Tibial nerve (tissue), 3 donors: ENCODE data around the gene MYL3.

DNA sequence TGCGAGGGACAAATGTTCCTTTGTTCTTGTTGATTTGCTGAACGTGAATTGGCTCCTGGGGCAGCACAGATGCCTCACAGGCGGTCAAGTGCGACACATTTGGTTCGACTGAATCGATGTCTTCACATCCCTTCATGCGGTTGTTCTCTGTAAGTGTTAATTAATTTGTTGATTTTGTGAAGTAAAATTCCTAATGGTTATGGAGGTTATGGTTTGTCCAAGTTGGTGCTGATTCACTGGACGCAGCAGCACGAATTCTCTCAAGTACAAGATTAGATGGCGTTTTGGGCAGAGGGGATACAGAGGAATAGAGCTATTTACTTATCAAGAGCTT lies 192 bp downstream of the FAM240A start:
- PRO-cap, result no peak
- RAMPAGE, long total RNA, 3 experiments, result no peak in any of the 3 experiments

DNA sequence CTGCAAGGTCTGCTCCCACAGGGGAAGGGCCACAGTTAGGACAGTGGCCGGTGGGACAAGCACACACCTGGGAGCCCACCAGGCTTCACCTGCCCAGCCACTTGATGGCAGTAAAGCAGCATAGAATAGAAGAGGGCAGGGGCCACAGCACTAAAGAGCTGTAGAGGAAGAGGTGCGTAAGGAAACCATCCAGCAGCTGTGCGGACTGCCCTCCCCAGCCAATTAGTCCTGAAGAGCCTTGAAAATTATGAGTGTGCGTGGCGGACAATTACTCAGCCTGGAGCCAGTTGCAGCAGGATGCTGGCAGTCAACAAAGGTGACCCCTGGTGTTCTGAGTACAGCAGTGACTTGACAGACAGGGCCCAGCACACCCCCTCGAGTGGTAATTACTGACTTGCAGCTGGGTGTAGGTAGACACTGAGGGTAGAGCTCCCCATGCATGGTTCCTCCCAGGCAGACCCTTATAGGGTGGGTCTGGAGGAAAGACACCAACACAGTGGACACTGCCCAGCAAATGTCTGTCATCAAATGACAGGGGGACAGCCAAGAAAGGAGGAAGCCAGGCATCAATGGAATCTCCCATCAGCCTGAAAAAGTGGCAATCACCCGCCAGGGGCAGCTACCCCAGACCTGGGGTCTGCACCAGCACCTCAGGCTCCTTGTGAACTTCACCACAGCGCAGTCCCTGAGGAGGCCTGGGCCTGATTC lies 29.6 kb downstream of the ALS2CL start:
- PRO-cap, result no peak
- RAMPAGE, long total RNA, 3 experiments, result no peak in any of the 3 experiments

GRCh38 chr3:46696656-46696990 lies 3.1 kb upstream of the ALS2CL start:
- PRO-cap, result no peak
- RAMPAGE, long total RNA, 3 experiments, result no peak in any of the 3 experiments

GRCh38 chr3:46863062-46863852 lies at the start of gene MYL3:
TSS of gene MYL3 (minus strand) at chr3:46863444.
- PRO-cap, result no peak
- RAMPAGE, long total RNA, 3 experiments, result no peak in any of the 3 experiments

DNA sequence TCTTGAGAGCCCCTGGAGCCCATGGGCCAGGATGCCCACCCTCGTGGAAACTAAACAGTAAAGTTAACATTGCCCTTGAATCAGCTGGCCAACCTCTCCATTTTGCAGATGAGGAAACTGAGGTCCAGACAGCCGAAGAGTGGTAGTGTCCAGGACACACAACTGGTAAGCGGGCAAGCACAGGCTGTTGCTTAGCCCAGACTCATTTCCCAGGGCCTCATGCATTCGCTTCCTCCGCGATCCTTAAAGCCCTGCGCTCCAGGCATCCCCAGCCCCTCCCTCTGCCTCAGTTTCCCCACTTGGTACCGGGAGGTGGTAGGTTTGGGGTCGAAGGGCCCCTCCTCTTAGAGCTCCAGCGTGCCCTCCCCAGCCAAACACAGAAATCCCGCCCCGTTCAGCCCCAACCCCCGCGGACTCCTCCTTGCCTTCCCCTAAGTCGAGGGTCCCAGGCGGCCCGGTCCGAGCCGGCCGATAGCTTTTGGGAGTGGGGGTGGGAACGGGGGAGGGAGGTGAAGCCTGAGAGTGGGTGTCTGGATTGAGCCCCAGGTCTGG lies 3.5 kb downstream of the PTH1R start:
- PRO-cap, result no peak
- RAMPAGE, long total RNA, 3 experiments, result no peak in any of the 3 experiments

DNA sequence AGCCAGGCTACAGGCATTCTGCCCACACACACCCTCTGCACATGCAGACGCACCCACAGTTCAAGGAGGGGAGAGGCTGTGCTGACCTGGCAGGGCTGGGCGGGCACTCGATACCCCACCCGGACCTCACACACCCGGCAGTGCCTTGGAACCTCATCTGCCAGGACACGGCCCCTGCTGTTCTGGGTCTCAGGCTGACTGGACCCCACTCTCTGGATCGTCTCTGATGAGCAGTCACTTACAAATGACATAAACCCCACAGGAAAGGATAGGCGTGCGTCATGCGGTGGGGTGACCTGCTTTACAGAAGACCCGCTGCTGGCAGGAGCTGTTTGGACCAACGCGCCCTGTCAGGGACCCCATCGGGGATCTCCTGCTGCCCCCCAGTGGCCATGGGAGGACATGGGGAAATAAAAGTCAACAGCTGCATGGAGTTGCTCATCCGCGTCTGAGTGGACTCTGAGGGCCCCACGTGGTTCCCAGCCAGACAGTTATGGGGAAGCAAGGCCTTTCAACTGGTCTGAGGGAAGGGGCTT lies 31.9 kb downstream of the PTH1R start:
- PRO-cap, result no peak
- RAMPAGE, long total RNA, 3 experiments, result no peak in any of the 3 experiments

DNA sequence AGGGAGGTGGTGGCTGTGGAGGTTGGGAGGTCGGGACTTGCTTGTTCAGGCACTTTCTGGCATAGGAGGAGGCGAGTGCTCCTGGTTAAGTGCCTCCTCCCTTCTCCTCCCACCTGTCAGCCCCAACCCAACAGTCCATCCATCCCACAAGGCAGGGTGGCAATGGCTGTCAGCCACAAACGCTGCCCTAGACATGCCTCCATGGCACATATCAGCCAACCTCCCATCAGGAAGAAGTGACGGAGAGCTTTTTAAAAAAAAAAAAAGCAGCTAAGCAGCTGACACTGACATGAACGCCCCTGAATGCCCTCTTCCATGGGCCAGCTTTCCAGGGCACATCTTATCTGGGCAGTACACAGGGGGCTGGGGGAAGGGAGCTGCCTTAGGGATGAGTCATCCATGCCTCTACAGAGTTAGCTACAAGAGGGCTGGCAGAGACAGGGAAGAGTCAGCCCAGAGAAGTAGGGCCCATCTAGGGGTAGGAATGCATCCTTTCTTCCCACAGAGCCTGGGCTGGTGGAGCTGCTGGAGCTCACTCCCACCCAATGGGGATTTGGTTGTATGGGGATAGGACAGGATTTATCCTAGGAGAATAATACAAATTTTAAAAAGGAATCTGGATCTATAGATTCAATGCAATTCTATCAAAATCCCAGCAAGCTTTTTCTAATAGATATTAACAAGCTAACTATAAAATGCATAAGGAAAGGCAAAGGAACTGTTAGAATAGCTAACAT lies 41.1 kb downstream of the CCDC12 start:
- PRO-cap, result no peak
- RAMPAGE, long total RNA, 3 experiments, result no peak in any of the 3 experiments

DNA sequence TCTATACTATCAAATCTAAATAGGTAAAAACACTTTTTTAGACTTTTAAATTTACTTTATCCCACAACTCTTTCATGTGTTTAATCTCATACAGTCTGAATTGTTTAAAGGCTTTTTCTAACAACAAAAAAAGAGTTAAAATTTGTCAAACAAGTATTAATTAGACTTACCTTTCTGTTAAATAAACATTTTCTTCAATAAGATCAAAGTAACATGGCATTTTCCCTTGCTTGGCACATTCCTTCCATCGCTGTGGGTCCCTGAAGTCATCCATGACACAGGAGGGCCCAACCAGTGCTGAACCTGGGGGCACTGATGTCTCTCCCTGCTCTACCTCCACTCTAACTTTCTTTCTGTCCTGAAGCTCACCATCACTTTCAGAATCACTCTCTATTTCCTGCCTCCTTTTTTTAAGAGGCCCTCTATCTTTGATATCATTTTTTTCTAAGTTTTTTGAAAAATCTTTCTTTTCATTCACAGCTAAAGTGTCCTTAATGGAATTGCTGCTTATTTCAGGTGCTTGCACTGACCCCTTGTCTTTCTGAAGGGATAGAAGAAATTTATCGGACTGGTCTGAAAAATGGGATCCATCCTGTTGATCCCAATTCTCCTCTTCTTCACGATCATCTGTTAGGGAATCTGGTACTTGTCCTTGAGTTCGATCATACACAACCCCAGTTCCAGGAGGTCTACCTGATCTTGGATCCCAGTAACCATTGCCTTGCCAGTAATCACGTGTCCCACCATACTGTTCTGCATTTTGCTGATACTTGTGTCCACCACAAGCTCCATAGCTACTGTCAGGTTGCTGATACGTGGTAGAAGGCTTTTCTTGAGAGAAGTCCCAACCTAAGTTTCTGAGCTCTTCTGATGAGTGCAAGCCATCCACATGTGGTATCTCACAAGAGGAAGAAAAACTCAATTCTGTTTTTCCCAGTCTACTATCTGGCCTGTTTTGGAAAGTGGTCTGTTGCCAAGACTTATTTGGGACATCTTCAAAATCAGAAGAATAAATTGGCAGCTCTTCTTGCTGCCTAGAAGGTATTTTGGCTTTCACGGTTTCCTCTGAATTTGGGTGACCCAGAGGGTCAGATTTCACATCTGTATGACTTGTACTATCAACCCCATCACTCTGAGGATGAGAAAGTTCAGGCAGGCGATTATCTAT lies 43.5 kb downstream of the SETD2 start:
- PRO-cap, result no peak
- RAMPAGE, long total RNA, 3 experiments, result no peak in any of the 3 experiments

- PRO-cap, result unidirectional peak, plus-strand start at chr3:47124049
- RAMPAGE, long total RNA, 3 experiments, result no peak in any of the 3 experiments
These were observed 39.8 kb downstream of the SETD2 start for GRCh38 chr3:47123874-47124663.

- PRO-cap, result no peak
- RAMPAGE, long total RNA, 3 experiments, result start-site peak on the minus strand in 1 of 3 experiments, at chr3:47135868-47136518 at its widest, 12 reads per replicate
These were observed 28.0 kb downstream of the SETD2 start for GRCh38 chr3:47135685-47136536.

DNA sequence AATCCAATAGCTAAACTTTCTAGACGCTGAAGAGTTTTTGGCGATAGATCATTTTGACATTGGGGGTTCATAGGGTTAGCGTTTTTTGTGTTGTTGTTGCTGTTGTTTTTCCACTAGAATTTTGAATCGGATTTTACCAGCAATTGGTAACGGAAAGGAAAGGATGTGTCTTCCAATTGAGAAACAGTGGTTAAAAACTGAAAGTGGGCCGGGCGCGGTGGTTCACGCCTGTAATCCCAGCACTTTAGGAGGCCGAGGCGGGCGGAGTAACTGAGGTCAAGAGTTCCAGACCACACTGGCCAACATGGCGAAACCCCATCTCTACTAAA lies 1.1 kb upstream of the SETD2 start:
- PRO-cap, result no peak
- RAMPAGE, long total RNA, 3 experiments, result no peak in any of the 3 experiments

DNA sequence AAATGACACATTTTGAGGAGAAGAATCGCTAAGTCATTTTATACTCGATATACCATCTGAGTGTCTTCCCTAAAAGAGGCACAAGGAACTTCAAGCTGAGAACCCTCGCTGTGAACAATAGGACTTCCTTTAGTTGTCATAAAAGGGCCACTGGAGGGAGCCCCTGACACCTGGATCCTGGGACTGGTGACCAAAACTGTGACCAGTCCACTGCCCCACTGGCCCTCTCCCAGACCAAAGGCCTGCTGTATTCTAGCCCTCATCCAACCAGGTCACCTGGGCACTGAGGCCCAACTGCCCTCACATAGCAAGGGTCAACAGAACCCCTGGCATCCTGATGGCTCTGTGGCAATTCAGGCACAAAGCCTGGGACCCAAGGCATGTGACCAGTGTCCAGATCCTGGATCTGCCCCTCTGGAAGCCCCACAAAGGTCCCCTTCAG lies 31.9 kb downstream of the KIF9 start:
- PRO-cap, result no peak
- RAMPAGE, long total RNA, 3 experiments, result no peak in any of the 3 experiments

GRCh38 chr3:47441894-47442547 lies 33.7 kb downstream of the SCAP start:
- PRO-cap, result no peak
- RAMPAGE, long total RNA, 3 experiments, result no peak in any of the 3 experiments

- PRO-cap, result no peak
- RAMPAGE, long total RNA, 3 experiments, result no peak in any of the 3 experiments
These were observed 33.6 kb upstream of the CSPG5 start for GRCh38 chr3:47612186-47612724.

DNA sequence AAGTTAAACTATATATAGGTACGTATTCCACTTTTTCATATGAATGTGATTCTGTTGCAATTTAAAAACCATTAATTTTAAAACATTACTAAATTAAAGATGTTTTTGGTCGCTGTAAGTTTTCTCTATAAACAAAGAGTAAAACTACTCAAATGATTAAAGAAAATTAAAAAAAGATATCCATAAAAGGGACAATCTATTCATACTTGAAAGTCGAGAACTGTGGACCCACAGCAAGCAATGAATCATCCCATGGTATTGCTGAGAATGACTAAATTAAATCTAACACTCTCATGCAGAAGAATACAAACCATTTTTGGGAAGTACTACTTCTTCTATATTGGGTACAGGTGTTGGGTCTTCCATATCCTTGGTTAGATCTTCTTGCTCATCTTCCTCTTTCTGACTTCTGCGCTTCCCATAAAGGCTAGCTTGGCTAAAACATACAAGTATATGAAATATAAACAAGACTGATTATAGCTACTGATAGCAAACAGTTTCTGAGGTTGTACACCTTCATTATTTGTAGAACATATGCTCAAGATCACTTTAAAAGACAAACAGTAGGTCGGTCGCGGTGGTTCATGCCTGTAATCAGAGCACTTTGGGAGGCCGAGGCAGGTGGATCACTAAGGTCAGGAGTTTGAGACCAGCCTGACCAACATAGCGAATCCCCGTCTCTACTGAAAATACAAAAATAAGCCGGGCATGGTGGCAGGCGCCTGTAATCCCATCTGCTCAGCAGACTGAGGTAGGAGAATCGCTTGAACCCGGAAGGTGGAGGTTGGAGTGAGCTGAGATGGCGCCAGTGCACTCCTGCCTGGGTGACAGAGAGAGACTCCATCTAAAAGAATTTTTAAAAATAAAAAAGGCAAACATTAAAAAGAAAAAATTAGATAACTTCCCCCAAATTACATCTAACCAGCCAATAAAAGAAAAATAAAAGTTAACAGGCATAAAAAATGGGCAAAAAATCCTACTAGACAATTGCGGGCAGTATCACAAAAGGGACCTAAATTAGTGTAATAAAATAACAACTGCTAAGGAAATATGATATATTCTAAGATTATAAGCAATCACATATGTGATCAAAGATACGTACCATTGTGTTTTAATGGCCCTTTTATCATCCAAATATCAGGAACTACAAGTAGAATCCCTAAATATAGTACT lies 80.3 kb downstream of the SMARCC1 start:
- PRO-cap, result no peak
- RAMPAGE, long total RNA, 3 experiments, result start-site peak on the minus strand in 1 of 3 experiments, centred at position 444 of the sequence, 17 reads per replicate

DNA sequence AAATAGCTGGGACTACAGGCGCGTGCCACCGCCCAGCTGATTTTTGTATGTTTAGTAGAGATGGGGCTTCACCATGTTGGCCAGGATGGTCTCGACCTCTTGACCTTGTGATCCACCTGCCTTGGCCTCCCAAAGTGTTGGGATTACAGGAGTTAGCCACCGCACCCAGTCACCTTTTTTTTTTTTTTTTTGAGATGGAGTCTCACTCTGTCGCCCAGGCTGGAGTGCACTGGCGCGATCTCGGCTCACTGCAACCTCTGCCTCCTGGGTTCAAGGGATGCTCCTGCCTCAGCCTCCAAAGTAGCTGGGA lies 28.0 kb downstream of the CDC25A start:
- PRO-cap, result no peak
- RAMPAGE, long total RNA, 3 experiments, result no peak in any of the 3 experiments

- PRO-cap, result no peak
- RAMPAGE, long total RNA, 3 experiments, result no peak in any of the 3 experiments
These were observed 4.9 kb upstream of the FBXW12 start for GRCh38 chr3:48367089-48367510.

DNA sequence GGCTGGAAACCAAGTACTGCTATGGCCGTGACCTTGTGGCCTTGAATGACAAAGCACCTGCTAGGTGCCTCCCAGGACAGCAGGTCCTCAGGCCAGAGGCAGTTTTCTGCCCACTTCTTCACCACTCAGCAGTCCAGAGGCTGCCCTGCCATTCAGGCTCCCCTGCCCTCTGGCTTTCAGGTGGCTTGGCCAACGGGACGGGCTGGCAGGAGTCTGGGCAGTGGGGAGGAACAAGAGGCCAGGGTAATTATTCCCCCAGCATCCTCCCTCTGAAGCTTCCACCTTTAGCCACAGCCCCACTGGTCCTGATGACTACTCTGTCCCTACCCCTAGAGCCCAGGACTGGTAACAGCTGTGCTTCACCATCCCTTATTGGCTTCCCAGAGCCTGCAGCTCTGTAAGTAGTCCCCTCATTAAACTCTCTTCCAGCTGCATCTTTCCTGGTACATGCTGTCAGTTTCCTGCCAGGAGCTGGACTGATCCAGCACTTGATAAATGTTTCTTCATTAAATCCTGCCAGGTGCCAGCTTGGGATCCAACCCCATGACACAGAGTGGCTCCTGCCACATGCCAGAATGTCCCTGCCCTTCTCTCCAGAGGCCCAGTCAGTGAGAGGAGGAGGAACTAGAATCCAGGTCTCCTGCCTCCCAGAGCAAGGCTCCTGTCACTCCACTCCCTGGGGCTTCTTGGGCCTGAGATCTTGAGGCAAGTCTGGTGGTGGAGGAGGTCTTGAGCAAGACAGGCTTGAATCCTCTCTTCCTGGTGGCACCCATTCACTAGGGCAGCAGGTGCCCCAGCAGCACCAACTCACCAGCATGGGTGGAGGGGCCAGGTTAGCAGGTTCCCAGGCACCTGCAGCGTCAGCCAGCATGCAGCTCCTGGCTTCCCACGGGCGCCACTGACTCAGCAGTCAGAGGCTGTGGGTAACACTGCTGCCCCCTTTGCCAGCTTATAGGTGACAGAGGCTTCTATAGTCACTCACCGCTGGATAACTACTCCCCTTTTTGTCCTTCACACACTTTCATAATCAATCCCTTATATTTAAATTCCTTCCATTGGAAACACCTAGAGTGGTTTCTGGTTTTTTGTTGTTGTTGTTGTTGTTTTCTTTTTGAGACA lies 27.5 kb downstream of the FBXW12 start:
- PRO-cap, result no peak
- RAMPAGE, long total RNA, 3 experiments, result no peak in any of the 3 experiments

GRCh38 chr3:48423344-48423730 lies 6.5 kb downstream of the PLXNB1 start:
- PRO-cap, result no peak
- RAMPAGE, long total RNA, 3 experiments, result no peak in any of the 3 experiments

GRCh38 chr3:48428171-48429194 lies 1.4 kb downstream of the PLXNB1 start:
- PRO-cap, result bidirectional peak, plus-strand start at chr3:48429094, minus-strand start at chr3:48429026
- RAMPAGE, long total RNA, 3 experiments, result no peak in any of the 3 experiments